Mesangial cell (primary cell): ENCODE results near the gene HJURP.

DNA sequence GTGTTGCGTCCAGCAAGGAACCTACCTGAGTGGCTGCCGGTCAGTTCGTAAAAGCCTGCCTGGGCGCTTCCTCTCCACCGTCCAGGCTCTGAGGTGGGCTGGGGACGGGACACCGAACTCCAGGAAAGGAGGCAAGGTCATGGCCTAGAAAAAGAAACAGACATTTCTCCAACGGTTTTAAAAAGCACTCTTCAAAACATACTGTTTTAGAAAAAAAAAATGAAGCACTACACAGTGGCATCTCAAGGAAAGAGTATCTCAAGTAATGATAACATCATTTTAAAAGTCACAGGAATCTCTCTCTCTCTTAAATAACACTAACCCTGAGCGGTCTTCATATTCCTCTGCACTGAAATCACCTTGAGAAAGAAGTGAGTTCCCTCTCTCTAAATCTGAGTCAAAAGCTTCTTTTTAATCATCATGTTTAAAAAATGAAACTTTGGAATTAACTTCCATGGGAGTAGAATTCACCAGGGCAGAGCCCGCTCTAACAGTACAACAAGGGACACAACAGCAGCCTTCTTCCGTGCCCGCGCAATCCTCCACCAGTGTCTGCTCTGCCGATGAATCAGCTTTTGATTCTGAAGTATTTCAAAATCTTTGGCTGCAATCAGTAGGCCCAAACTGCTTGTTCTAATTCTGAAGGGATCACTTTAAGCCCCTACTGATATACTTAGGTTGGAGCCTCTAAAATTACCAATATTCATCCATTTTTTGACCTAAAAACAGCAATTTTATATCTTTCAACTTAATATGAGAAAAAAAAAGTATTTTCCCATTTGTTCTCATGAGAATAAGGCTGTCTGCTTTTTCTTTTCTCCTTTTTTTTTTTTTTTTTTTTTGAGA, 77.0 kb downstream of the USP40 start:
- RAMPAGE, long total RNA: no peak

GRCh38 chr2:233758884-233759564, 1.0 kb upstream of the UGT1A1 start:
- RAMPAGE, long total RNA: no peak

- RAMPAGE, long total RNA: no peak
Measured at GRCh38 chr2:233760670-233761242, 686 bp downstream of the UGT1A1 start.

- RAMPAGE, long total RNA: start-site peak on the minus strand at chr2:233854501-233854534, 901 reads
Measured at GRCh38 chr2:233854162-233854981, at the start of gene HJURP. TSS of gene HJURP (minus strand) at chr2:233854535.

DNA sequence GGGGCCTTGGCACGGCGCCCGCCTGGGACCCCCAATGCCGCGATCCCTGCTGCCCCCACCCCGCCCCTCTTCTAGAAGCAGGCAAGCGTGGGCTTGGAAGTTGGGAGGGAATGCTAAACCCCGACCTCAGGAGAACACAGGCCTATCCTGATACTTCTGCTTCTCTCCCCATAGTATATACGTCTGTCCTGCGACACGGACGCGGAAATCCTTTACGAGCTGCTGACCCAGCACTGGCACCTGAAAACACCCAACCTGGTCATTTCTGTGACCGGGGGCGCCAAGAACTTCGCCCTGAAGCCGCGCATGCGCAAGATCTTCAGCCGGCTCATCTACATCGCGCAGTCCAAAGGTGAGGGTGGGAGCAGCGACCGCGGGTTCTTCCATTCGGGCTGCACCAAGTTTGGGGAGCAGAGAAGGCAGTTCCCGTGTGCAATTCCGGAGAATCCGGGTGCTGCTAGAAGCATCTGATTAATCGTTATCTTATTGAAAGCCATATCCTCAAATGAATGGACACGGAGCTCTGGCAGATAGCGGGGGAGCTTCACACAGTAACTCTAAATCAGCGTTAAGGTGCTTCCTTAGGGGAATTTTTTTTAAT, 21.8 kb downstream of the TRPM8 start:
- RAMPAGE, long total RNA: no peak

DNA sequence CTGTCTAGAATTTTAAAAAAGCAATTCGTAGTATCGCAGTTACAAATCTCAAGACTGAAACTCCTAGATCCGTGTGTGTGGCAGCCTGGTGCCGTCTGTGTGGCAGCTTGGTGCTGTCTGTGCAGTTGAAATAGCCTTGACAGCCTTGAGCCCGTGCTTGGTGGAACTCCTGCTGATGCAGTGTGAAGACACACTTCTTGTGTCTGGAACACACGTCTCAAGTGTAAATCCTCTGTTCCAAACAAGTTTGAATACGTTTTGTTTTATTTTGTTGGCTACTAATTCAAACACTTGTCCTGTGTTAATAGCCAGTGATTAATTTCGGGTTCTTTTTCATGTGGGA, 152.6 kb downstream of the SPP2 start:
- RAMPAGE, long total RNA: no peak

GRCh38 chr2:234366846-234367464, 129.9 kb downstream of the ARL4C start:
- RAMPAGE, long total RNA: no peak

GRCh38 chr2:234369006-234369426, 127.9 kb downstream of the ARL4C start:
- RAMPAGE, long total RNA: no peak

DNA sequence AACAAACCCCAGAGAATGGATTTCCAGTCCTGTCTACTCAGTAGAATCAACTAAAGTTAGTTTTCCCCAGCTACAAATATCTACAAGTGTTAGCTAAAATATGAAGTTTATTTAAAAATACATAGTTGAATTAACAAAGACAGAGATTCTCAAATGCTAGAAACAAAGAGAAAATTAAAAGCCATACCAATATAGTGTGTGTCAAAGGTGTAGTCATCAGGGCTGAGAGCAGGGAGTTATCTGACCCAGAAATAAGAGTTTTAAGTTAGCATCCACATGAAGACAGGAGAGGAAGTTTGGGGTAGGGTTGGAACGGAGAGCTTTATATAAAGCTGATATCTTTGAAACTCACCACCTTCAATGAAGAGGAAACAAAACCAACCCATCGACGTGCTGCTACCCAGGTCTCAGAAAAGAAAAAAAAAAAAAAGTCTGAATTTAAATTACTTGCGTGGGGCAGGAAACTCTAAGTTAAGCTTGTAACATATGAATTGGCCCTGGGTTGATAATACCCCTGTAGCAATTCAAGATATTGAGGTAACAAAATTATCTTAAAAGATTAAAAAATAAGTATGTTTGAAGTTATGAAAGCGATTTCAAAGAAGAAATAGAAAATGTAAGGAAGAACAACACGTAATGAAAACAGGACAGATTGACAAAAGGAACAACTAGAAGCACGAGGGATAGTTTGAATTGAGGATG, 42.4 kb downstream of the ARL4C start:
- RAMPAGE, long total RNA: no peak

DNA sequence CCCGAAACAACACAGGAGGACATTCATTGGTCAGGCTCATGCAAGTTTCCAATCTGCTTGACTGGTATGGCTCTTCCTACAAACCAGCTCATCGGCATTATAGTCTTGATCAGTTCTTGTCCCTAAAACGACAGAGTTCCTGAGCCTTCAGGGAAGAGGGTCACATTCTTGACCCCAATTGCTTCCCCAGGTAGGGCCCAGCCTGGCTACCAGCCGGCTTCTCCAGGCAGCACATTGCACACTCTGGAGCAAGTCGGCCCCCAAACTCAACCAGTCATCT, 34.9 kb downstream of the ARL4C start:
- RAMPAGE, long total RNA: no peak

DNA sequence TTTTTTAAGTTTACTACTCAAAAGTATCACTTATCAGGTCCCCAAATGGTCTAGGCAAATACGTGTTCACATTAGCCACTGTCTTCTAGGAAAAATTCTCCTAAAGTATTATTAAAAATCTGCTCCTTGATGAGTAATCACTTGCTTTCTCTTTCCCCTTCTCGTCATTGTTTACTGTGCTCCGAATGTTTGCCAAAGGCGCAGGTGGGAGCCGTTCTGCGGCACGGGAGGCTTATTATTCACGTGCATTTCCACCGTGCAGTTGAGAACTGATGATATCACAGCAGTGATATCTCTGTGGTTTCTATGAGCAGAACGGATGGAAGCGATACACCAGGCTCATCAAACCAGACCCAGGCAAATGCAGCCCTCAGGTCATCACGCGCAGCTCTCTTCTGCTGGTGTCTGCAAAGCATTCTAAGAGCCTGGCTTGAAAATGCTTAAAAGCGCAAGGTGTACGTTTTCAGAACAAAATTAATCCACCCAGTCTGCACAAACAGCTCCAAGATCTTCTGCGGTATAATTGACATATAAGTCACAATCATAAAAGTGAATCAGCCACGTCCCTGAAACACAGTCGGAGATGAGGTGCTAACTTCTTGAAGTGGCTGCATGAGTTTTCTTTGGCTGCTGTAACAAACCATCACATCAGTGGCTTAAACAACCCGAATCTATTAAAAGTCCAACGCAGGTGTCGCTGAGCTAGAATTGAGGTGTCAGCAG, 32.8 kb downstream of the ARL4C start:
- RAMPAGE, long total RNA: no peak

- RAMPAGE, long total RNA: no peak
Measured at GRCh38 chr2:234688905-234689245, 192.0 kb upstream of the ARL4C start.

- RAMPAGE, long total RNA: no peak
Measured at GRCh38 chr2:234874710-234875225, 77.0 kb upstream of the SH3BP4 start.

DNA sequence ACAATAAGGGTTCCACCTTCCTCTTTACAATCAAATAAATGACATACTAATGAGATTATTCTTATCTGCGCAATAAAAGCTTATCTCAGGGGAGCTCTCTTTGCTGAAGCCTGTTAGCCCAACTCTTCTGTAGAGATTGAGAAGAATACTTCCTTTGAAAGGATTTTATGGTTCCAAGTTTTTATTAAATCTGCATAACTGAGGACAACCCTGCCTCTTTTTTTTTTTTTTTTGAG, 4.4 kb downstream of the SH3BP4 start:
- RAMPAGE, long total RNA: no peak

DNA sequence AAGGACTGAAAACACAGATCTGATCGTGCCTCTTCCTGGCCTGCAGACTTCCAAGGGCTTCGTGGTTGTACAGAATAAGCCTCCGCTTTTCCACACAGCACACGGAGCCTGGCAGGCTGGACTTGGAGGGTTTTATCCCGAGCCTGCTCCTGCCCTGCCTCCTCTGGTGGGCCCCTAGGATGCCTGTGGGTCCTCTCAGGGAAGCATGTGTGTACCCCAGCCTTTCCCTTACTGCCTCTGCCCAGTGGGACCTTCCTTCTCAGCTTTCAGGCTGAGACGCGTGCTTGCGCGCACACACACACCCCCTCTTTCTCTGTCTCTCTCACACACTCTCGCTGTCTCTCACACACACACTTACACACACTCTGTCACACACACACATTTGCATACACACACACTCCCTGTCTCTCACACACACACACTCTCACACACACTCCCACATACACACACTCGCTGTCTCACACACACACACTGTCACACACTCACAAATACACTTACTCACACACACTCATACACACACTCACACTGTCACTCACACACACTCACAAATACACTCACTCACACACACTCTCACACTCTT, 17.8 kb downstream of the SH3BP4 start:
- RAMPAGE, long total RNA: no peak

DNA sequence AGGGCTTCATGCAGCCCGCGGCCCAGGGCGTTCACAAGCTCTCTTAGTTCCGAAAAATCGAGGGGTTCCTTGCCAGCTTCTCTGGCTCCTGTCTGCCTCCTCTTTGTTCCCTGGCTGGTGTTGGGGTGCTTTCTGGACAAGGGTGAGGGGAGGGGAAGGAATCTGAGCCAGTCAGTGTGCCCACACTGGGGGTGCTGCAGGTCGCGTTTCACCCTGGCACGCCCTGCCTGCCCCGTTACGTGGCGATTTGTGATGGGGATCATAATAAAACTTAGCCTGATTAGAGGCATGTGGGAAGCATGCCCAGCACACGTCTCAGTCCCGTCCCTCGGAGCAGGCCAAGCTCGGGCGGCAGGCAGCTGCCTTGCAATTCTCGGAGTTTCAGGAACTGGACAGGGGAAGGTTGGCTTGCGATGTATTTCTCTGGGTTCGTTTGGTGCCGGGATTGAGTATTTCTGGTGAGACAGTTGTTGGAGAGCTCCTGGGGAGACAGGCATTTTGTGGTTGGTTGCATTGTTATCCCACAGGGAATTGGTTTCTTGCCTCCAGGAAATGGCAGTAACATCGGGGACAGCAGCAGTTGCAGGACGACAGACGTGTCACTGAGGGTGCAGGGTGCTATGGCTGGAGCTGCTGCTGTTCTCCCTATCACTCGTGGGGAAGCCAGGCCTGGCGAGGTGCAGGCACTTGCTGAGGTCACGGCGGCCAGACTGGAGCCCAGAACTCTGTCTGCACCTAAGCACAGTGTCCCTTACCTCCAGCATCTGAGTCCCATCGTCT, 23.0 kb downstream of the SH3BP4 start:
- RAMPAGE, long total RNA: no peak

DNA sequence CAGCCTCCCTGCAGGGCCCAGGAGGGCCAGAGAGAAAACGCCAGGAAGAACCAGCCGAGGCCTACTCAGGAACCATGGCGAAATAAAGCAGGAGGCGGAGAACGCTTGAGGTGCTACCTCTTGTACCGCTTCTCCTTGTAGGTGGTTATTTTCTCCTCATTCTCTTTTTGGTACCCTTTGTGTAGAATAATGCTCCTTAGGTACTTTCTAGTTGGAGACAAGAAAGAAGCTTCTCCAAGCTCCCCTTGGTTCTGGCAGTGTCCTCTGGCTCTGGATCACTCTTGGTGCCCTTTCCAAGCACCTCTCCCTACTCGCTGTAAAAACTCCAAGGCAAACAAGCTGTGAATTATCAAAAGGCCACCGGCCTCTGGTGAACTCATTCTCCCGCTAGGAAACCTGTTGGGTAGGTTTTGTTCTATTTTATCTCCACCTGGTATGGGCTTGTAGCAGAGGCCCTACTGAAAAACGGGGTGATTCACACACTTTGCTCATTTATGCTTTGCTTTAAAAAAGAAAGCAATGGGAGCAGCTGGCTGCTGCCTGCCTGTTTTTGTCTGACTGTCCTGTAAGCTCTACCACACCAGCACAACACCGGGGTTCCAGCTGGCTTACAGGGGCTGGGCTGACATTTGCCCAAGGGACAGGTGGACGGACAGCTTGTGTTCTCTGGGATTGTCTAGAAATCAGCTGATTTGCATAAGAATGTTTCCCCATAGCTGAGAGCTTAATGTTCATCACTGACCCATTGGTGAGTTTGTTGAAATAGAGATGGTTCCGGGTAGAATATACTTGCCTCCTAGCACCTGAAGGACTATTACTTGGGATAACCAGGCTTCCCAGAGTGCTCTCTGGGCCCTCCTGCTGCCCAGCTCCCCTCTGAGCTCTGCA, 56.8 kb downstream of the SH3BP4 start:
- RAMPAGE, long total RNA: no peak

DNA sequence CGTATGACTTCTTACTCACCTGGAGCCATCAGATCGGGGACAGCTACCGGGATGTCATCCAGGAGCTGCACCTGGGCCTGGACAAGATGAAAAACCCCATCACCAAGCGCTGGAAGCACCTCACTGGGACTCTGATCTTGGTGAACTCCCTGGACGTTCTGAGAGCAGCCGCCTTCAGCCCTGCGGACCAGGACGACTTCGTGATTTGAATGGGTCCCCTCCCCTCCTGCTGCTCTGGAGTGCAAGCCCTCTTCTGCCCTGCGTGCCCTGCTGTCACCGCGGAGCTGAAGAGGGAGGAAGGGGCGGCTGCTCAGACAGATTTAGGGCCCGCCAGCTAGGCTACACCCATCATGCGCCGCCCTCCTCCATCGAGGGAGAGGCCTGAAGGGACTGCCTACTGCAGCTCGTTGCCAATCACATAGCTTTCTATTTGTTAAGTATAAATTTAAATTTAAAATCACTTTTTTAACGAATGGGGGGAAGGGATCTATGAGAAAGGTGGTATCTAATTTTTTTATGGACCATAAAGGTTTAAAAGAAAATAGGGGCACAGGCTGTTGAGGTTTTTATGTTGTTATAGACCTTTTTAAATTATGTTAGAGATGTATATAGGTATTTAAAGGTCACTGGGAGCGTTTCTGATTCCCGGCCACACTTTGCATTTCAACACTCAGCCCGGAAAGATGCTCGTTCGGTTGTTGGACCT, 101.9 kb downstream of the SH3BP4 start:
- RAMPAGE, long total RNA: no peak

- RAMPAGE, long total RNA: no peak
Measured at GRCh38 chr2:235468821-235469446, 24.9 kb upstream of the AGAP1 start.

DNA sequence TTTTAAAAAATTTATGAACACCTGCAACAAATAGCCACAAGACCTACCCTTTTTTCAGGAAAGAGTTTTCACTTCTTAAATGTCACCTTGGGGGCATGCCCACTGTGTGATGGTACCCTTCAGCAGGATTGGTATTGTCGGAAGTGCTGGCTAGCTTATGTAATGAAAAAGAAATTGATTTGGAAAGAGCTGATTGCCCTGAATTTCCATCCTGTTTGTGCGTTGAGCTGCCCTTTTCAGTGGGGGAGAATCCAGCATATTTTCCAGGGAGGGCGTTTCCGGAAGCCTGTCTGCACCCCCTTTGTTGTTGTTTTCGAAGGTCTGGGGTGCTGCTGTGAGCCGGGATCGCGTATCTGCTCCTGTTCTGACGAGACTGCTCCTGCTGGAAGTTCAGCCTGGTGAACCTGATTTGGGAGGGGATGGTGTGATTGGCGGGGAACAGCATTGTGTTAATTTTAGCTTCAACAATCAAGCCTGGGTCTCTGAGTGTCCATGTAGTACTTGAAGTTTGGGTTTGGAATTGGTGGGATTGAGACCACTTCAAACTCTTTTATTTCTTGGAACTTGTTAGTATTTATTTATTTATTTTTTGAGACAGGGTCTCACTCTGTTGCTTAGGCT, 9.3 kb downstream of the AGAP1 start:
- RAMPAGE, long total RNA: no peak